HEK293 (cell line): ENCODE measurements around a stretch of chr16.

DNA sequence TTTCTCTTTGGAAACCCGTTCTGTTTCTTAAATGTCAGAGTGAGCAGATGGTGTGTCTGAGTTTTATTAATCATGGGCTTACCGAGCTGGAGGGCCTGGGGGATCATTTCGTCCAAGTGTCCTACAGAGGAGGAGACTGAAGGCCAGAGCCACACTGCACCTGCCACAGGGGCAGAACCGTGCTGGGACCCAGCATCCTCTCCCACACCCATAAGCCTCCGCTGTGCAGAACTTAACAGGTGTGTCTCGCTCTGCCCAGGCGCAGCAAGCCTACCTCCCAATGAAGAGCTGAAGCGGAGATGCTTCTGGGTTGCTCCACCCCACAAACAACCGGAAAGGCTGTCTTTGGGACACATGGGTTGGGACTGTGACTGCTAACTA lies 70.9 kb upstream of the GSE1 start:
- PRO-cap: no peak
- RRBS, 2 experiments: no CpG with 5 or more reads among the region's 9 CpGs

DNA sequence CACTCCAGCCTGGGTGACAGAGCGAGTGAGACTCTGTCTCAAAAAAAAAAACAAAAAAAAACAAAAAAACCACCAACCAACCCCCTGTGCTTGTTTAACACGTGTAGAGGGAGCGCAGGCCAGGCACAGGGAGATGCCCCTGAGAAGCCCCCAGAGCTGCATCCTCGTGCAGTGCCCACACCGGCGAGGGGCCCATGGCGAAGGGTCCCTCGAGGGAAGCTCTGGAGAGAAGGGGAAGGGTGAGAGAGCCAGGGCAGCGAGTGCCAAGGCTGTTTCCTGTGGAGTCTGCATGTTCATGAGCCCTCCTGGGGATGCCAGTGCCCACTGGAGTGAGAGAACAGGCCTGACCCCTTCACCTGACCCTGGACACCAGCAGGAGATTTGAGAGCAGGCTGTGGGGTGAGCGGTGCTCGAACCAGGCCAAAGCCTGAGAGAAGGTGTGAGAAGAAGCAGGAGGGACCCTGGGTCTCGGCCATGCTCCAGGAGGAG lies 47.7 kb upstream of the GSE1 start:
- PRO-cap: no peak
- RRBS, 2 experiments: no CpG with 5 or more reads among the region's 12 CpGs

DNA sequence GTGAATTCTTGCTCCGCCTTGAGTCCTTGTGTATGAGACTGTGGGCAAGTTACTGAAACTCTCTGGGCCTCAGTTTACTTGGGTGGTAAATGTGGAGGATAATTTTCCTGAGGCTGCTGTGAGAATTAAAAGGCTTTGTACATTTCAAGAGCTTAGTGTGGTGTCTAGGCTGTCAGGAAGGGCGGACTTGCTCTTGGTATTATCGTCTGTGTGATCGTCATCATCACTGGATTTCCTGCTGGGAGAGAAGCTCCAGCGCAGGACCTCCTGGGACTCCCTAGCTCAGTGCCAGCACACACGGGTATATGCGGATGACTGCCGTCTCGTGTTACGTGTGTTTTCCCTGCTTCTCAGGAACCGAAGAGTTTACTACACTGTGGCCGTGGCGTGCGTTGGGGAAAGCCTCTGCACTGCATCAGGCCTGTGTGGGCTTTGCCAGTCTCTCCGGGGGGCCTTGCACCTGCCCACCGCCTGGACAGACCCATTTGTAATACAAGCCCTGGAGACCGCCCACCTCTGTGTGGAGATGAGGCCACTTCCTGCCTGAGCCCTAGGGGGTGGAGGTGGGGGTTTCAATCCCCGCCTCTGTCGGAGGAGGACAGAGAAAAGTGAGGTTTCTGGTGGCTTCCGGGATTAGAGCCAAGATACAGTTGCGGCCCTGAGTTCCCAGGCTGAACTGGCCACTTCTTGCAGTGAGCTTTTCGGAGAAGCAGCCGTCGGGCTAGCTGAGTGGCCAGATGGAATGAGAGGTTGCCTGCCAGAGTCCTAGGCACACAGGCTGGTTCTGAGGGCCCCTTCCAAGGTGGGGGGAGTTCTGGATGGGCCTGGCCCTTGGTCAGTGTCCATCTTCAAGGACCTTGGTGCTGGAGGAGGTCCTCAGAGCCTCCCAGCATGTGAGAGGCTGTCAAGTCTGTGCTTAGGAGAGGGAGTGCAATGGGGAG lies 43.5 kb upstream of the GSE1 start:
- PRO-cap: bidirectional peak, plus-strand start at position 633 of the sequence, minus-strand start at position 492 of the sequence
- RRBS, 2 experiments: no CpG with 5 or more reads among the region's 24 CpGs

GRCh38 chr16:85574770-85575606 lies 38.1 kb upstream of the GSE1 start:
- PRO-cap: no peak
- RRBS, 2 experiments: 25 to 81% methylated on average over 6 to 10 of the region's 33 CpGs

GRCh38 chr16:85589598-85590032 lies 23.5 kb upstream of the GSE1 start:
- PRO-cap: no peak
- RRBS, 2 experiments: no CpG with 5 or more reads among the region's 9 CpGs

DNA sequence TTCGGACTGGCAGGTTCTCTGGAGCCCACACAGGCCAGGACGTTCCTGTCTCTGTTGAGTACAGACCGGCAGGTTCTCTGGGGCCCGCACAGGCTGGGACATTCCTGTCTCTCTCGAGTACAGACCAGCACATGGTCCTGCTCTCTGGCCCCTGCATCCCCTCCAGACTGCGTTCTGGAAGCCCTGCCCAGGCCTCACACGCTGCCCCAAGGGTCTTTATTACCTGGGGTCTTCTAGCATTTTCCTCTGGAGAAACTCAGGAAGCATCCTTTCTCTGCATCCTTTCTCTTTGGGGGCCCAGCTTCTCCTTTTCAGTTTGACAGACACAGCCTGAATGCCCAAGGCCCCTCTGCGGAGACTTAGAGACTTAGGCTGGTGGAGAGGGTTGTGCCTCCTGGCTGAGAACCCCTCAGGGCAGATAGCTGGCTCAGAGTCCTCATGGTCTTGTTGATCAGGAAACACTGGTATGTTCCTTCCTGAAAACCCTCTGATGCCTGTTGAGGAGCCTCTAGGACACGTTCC lies 18.0 kb upstream of the GSE1 start:
- PRO-cap: no peak
- RRBS, 2 experiments: no CpG with 5 or more reads among the region's 9 CpGs

GRCh38 chr16:85601386-85602364 lies 11.4 kb upstream of the GSE1 start:
- PRO-cap: no peak
- RRBS, 2 experiments: 68% methylated on average over 3 of the region's 38 CpGs

GRCh38 chr16:85614862-85615732 lies 2.0 kb downstream of the GSE1 start:
- PRO-cap: no peak
- RRBS, 2 experiments: 5 to 13% methylated on average over 2 to 7 of the region's 49 CpGs

- PRO-cap: no peak
- RRBS, 2 experiments: 93 to 100% methylated on average over 5 of the region's 39 CpGs
These were observed 35.2 kb downstream of the GINS2 start for GRCh38 chr16:85653183-85654384.

GRCh38 chr16:85662954-85663691 lies 25.6 kb downstream of the GINS2 start:
- PRO-cap: no peak
- RRBS, 2 experiments: 90 to 95% methylated on average over 1 of the region's 35 CpGs

GRCh38 chr16:85674448-85675132 lies 14.2 kb downstream of the GINS2 start:
- PRO-cap: no peak
- RRBS, 2 experiments: no CpG with 5 or more reads among the region's 8 CpGs

GRCh38 chr16:85690425-85691006 lies 1.8 kb upstream of the GINS2 start:
- PRO-cap: no peak
- RRBS, 2 experiments: no CpG with 5 or more reads among the region's 6 CpGs

- PRO-cap: no peak
- RRBS, 2 experiments: no CpG with 5 or more reads among the region's 19 CpGs
These were observed 33.2 kb downstream of the COX4I1 start for GRCh38 chr16:85832607-85833114.

DNA sequence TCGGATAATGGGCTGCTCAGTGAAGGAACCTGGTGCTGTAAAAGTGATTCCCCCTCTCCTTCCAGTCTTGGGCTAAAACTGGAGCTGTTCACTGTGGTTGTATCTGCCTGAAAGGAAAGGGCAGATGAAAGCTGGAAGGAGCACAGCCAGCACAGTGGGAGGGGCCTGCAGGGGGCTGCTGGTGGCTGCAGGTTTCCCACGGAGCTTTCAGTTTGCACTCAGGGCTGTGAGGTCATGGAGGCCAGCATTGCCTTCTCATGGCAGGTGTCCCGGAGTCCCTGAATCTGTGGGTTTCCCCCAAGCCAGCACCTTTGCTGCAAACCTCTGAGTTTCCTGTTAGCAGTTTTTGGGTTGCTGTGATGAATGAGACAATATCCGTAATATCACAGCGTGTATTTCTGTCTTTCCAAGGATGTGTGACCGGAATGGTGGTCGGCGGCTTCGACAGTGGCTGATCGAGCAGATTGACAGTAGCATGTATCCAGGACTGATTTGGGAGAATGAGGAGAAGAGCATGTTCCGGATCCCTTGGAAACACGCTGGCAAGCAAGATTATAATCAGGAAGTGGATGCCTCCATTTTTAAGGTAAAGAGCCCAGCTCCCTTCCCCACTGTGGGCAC lies 3.8 kb downstream of the IRF8 start:
- PRO-cap: no peak
- RRBS, 2 experiments: 96 to 97% methylated on average over 5 of the region's 12 CpGs

DNA sequence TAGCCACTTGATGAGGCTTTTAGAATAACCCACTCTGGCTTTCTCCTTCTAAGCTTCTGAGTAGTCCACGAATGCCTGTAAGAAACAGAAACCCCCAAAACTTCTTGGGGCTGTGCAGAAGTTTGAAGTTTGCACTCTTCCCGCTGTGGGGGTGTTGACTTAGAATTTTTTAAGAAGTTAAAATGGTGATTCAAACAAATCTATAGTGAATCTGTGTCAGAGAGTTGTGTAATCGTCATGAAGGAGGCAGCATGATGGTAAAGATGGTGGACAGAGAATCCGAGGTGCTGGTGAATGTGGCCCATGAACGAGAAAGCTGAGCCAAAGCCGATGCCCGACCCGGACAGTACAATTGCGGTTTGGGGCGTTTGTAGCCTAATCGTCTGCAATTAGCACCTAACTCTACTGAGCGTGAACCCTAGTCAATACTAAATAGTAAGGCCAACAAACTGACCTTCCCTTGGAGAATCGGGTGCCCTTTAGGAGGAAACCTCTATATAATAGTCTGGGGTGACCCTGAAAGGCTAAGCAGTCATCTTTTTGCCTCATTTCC lies 11.0 kb downstream of the IRF8 start:
- PRO-cap: no peak
- RRBS, 2 experiments: no CpG with 5 or more reads among the region's 13 CpGs

- PRO-cap: no peak
- RRBS, 2 experiments: no CpG with 5 or more reads among the region's 45 CpGs
These were observed 48.8 kb downstream of the IRF8 start for GRCh38 chr16:85947543-85948335.

GRCh38 chr16:85963652-85964153 lies 64.7 kb downstream of the IRF8 start:
- PRO-cap: no peak
- RRBS, 2 experiments: no CpG with 5 or more reads among the region's 11 CpGs

DNA sequence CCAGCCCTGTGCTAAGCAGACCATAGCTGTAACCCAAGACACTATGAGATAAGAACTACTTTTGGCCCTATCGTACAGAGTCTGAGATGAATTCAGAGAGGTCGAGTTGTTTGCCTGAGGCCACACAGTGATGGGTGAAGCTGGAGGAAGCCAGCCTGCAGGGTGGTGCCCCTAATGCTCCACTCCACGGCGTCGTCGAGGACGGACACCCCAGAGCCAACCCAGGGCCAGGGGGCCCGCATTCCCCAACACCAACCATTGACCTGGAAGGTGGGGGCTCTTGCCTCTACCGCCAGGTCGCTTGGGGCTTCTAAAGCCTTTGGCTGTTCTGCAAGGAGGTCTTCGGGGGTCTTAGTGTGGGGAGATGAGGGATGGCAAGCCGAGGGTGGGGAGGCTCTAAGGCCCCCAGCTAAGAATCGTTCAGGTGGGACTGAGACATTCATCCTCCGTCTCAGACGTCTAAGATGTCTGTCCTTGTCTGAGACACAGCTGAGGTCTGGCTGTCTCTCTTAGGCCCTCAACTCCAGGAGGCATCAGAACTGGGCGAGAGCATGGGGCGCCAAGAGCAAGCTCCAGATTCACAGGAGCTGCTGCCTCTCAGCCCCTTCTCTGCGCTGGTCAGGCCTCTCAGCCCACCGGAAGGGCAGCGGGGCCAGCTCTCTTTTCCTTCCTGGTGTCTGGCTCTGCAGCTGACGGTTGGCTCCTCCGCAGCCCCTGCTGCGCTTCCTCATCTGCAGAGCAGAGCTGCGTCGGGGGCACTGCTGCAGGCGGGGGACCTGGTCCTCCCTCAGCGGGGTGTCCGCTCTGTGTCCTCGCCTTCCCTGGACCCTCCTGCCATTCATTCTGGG lies 84.3 kb downstream of the IRF8 start:
- PRO-cap: no peak
- RRBS, 2 experiments: no CpG with 5 or more reads among the region's 29 CpGs

DNA sequence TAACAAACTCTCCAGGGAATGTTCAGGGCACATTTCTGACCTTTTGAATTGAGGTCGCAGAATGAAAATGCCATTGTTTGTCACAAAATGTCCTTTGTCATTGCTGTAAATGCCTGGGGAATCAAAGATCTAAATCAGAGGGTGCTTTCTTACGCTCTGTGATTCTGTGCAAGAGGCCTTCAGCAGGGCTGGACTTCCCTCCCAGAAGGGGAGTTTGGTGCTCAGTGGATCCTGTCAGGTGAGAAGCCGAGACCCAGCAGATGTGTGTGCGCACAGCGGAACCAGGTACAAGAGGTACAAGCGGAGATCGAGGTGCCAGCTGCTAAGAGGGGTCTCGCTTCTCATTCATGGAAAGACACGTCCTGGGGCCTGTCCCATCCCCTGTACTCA lies 95.8 kb downstream of the IRF8 start:
- PRO-cap: no peak
- RRBS, 2 experiments: no CpG with 5 or more reads among the region's 9 CpGs

DNA sequence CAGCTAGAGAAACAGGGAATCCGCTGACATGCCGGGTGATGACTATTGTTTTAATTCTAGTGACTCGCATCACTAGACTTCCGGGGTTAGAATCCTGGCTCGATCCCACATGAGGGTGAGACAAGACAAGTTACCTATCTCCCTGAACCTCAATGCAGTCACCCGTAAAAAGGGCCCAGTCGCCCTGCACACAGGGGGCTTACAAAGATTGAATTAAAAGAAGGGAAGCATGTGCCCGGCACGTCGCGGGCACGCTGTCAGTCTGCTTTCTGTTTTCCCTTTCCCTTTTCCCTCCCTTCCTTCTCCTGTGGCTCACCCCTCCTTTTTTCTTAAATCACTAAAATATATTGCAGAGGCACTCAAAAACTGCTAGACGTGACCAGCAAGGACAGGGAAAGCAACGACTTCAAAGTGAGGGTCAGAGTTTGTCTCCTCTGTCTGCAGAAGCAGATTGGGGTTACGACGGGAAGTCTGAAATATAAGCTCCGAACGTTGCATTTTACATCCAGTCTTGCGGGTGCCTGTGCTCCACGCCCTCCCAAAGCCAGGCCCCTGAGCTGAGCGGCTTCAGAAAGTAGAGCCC lies 212.8 kb upstream of the FOXF1 start:
- PRO-cap: no peak
- RRBS, 2 experiments: 50 to 68% methylated on average over 1 to 3 of the region's 21 CpGs